ENCODE measurements around a stretch of chr10.

GRCh38 chr10:95404760-95405387 is 114.1 kb upstream of the PDLIM1 start:
- PRO-cap, 2 experiments: no peak in any of the 2 experiments

DNA sequence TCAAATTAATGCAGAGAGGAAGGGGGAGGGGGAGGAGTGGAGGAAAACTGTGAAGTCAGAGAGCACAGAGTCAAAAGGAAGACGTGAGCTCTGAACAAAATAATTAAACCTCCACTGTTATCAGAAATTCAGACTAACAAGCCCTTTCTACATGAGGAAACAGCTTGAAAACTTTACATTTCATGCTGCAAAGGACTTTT is 118.7 kb upstream of the PDLIM1 start:
- PRO-cap, 2 experiments: no peak in any of the 2 experiments

- PRO-cap, 2 experiments: no peak in any of the 2 experiments
Measured at GRCh38 chr10:95414271-95415177, 123.7 kb upstream of the PDLIM1 start.

DNA sequence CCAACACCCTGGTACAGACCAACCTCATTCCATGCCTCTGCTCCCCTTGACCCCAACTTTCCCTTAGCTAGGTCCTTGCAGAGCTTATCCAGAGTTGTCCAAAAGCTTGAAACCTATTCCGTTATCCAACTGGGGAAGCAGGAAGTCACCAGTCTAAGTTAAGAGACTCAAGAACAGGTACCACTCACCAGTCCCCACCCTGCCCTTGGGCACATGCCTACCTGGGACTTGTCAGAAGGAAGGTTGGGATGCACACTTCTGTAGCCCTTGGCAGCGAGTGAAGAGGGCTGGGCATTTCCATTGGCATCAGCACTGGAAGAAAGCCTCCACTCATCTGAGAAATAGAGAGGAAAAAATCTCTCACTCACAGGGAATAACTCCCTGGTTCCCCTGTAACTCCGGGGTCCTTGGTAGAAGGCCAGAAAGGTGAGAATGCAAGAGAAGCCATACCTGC is 131.0 kb upstream of the PDLIM1 start:
- PRO-cap, 2 experiments: no peak in any of the 2 experiments

DNA sequence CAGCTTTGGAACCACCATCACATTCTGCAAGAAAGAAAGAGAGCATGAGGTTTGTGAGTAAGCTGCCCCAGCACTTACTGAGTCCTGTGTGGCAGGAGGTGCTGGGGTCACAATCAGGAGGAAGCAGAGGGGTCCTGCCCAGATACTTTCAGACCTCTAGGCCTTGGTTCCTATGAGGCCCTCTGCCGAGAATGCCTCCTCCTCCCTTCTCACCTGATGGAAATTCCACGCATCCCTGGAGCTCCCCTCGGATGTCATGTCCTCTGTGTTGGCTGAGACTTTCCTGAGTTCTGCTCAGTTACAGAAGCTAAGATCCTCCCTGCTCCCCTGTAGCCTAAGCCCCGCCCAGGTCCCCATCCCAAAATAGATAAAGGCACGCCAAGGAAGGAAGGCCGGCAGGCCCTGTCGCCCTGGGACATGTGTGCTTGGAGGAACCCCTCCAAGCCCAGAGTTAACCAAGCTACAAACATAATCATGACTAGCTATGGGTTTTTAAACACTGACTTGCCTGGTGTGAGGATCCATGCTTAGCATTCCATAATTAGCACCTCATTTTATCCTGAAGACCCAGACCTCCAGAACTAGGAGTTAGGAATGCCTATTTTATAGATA is 123.5 kb downstream of the SORBS1 start:
- PRO-cap, 2 experiments: no peak in any of the 2 experiments

- PRO-cap, 2 experiments: no peak in any of the 2 experiments
Measured at GRCh38 chr10:95478684-95479430, 82.3 kb downstream of the SORBS1 start.

- PRO-cap, 2 experiments: no peak in any of the 2 experiments
Measured at GRCh38 chr10:95499474-95500201, 61.5 kb downstream of the SORBS1 start.

- PRO-cap, 2 experiments: peak in 1 of 2 experiments; most common plus-strand start chr10:95517094 (in 1); most common minus-strand start chr10:95516964 (in 1)
Measured at GRCh38 chr10:95516612-95517169, 44.5 kb downstream of the SORBS1 start.

GRCh38 chr10:95518661-95519592 is 42.2 kb downstream of the SORBS1 start:
- PRO-cap, 2 experiments: no peak in any of the 2 experiments

DNA sequence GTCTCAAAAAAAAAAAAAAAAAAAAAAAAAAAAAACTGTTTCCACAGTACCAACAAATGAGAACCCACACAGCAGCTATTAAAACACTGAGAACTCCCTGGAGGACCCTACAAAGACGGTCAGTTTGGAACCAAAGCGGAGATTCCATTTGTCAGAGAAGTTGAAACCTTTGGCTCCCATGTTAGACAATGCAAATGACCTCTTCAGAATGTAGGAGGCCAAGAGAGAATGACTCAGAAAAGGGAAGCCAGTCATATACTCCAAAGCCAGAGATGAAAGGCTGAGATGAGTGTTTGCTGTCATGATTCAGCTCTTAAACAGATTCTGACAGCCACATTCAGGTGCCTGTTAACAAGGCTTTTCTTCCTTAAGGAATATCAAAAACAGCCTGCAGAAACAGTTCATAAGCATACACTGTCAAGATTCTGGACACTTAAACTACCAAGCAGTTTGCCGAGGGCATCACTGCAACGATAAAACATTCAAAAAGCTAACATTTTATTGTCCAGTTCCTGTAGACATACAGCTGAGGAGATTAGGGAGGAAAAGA is 32.2 kb downstream of the SORBS1 start:
- PRO-cap, 2 experiments: no peak in any of the 2 experiments

- PRO-cap, 2 experiments: no peak in any of the 2 experiments
Measured at GRCh38 chr10:95785785-95786537, 30.0 kb downstream of the ENTPD1 start.

- PRO-cap, 2 experiments: no peak in any of the 2 experiments
Measured at GRCh38 chr10:96130629-96131204, 620 bp downstream of the ZNF518A start.

- PRO-cap, 2 experiments: no peak in any of the 2 experiments
Measured at GRCh38 chr10:96516331-96517193, 2.8 kb upstream of the TLL2 start.

DNA sequence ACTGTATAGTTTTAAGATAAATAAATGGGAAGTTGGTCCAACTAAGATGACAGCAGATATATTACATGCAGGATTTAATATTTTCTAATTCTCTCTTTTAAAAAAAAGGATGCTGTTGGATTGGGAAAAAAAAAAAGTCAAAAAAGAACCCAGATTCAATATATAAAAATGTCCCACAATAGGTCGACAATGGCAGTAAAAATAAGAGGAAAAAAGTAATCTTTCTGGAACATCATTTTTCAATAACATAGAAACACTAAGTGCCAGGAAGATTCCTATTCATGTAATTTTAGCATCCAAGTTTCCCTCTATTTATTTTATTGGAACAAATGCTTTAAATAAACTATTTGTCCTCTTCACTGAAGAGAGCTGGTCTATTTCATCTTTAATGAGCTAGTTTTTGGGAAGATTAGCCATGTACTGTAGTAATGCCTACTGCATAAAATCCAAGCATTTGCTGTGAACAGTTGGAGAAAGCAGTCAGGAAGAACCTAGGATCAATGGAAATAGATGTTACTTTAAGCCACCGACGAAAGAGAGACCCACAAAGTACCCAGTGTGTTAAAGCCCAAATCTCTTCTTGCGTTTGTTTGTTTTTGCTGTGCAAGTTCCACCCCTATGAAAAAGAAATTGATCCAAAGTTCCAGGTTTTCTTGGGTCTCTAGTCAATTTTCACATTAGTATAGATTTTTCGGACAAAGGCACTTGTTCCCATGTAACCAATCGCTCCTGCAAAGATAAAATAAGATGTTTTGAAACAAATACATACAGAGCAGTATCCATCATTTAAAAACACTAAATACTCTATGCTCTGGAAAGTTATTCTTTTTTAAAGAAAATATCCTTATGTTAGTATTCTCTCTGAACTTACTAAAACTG is 8.1 kb upstream of the TLL2 start:
- PRO-cap, 2 experiments: no peak in any of the 2 experiments

- PRO-cap, 2 experiments: no peak in any of the 2 experiments
Measured at GRCh38 chr10:96588707-96589144, 1.9 kb upstream of the TM9SF3 start.

DNA sequence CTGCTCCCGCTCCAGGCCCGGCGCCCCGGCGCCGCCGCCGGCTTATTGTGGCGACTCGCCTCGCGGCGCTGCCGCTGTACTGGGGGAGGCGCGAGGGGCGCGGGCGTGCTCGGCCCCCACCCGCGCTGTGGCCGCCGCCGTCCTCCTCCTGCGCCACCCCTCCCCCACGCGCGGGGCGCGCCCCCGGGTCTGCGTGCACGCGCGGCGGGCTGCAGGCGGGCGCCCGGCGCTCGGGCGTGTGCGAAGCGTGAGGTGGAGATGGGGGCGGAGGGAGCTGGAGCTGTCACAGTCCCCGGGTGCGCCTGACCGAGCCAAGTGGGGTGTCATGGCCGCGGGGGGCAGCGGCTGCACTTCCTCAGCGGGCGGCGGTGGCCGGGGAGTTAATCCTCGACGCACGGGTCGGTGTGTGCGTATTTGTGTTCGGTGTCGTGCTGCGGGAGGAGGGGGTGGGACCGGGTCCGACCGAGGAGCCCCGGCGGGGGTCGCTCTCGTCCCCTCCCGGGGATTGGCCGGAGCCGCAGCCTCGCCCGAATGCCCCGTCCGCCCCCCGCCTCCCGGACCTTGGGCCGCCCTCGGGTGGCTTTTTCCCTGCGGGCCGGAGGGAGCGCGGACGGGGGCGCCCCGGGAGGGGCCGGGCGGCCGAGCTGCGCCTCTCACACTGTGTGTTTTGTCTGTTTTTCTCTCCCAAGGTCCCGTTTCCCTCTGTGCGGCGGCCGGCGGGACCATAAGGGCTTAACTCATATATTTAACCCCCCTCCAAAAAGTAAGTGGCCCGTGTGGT is 809 bp downstream of the LCOR start:
- PRO-cap, 2 experiments: peak in 2 of 2 experiments; most common plus-strand start position 243 of the sequence (in 1); most common minus-strand start position 166 of the sequence (in 1)

GRCh38 chr10:96833498-96833697 is 1.3 kb downstream of the LCOR start:
- PRO-cap, 2 experiments: no peak in any of the 2 experiments

DNA sequence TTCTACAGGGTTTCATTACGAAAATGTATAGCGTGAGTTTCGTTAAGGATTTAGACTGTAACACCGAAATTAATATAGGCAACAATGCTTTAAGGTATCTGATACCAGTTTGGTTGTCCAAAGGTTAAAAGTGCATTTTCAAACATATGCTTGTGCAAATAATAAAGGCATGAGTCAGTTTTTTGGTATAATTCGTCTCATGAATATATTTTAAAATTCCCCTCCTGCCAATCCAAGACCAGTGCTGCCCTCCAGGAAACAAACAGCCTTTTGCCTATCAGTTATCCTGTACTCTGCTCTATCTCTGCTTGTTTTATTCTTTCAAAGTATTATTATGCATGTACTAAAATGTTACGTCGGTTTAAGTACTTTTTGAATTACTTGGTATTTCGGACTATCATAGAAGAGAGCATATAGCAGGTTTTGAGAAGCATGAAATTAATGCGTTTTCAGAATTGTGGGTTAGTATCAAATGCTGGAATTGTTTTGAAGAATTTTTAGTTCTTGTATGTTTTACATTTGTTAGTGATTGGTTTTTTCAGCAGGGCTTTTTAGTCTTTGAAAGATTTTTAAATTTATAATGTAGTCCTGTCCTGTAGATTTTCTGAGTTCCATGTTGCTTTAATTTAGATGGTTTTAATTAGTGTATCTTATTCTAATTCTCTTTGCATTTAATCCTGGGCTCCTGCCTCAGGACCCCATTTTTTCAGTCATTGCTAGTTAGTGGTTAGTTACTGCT is 2.2 kb downstream of the LCOR start:
- PRO-cap, 2 experiments: peak in 1 of 2 experiments; most common minus-strand start position 272 of the sequence (in 1)

DNA sequence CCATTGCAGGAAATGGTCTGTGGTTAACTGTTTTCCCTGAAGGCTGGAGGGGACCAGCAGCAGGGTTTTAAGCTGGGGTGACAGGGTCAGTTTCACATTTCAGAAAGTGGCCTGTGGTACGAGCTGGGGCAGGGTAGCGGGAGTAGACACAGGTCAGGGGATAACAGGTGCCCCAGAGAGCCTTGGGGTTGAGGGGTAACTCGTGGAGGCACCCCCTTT is 169.0 kb downstream of the SLIT1 start:
- PRO-cap, 2 experiments: no peak in any of the 2 experiments

GRCh38 chr10:97319632-97320010 is 550 bp downstream of the FRAT1 start:
- PRO-cap, 2 experiments: no peak in any of the 2 experiments